Measurements from ENCODE around the genes FOXJ3 and ELOVL1.

DNA sequence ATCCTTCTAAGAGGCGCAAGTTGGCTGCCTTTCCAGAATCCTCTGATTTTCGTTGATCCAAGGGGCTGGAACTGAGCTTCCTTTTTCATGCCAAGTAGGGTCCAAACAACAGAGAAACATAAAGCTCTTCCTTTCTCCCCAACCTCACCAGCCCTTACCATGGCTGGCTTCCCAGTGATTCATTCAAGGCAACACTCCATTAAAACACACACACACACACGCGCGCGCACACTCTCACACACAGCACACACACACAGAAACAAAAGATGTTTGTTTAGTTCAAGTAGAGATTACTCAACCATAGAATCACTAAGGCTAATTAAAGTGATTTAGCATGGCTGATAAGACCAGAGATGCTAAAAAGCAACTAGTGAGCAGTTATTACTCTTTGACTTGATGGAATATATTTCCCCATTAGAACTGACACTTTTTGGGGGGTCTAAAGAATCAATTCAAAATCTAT lies 13.0 kb upstream of the GUCA2A start:
- PRO-cap, 2 experiments, result no peak in any of the 2 experiments

- PRO-cap, 2 experiments, result no peak in any of the 2 experiments
Observed at GRCh38 chr1:42287684-42288240, 47.3 kb downstream of the FOXJ3 start.

DNA sequence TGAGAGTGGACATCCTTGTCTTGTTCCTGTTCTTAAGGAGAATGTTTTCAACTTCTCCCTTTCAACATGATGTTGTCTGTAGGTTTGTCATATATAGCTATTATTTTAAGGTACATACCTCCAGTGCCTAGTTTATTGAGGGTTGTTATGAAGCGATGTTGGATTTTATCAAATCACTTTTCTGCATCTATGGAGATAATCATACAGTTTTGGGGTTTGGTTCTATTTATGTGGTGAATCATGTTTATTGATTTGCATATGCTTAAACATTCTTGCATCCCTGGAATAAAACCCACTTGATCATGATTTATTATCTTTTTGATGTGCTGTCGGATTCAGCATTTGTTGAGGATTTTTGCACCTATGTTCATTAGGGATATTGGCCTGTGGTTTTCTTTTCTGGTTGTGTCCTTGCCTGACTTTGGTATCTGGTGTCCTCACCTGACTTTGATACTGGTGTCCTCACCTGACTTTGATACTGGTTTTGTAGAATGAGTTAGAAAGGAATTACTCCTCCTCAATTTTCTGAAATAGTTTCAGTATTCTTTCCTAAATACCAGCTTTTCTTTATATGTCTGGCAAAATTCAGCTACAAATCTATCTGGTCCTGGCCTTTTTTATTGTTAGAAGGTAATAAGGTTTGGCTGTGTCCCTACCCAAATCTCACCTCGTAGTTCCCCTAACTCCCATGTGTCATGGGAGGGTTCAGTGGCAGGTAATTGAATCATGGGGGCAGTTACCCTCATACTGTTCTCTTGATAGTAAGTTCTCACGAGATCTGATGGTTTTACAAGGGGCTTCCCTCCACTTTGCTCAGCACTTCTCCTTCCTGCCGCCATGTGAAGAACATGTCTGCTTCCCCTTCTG lies 37.5 kb downstream of the FOXJ3 start:
- PRO-cap, 2 experiments, result no peak in any of the 2 experiments

GRCh38 chr1:42334893-42335750 lies at the start of gene FOXJ3:
Gene FOXJ3 (minus strand): TSS chr1:42335235.
- PRO-cap, 2 experiments, result peak in 2 of 2 experiments; most common plus-strand start chr1:42335423 (in 2); most common minus-strand start chr1:42335199 (in 1)

DNA sequence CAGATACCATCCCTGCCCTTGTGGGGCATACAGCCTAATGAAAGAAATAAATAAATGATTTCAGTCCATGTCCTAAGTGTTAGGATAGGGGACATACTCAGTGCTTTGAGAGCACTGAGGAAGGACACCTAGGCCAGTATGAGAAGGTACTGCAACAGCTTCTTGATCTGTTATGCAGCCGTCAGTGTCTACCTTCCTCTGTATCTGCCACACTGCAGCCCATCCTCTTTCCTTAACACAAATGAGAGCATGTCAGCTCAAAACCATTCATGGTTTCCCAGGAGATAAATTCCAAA lies 1.5 kb downstream of the ZMYND12 start:
- PRO-cap, 2 experiments, result no peak in any of the 2 experiments

- PRO-cap, 2 experiments, result no peak in any of the 2 experiments
Observed at GRCh38 chr1:42667321-42667906, 9.2 kb downstream of the PPIH start.

- PRO-cap, 2 experiments, result peak in 1 of 2 experiments; most common plus-strand start chr1:42705502 (in 1)
Observed at GRCh38 chr1:42705303-42705724, 23.1 kb downstream of the YBX1 start.

DNA sequence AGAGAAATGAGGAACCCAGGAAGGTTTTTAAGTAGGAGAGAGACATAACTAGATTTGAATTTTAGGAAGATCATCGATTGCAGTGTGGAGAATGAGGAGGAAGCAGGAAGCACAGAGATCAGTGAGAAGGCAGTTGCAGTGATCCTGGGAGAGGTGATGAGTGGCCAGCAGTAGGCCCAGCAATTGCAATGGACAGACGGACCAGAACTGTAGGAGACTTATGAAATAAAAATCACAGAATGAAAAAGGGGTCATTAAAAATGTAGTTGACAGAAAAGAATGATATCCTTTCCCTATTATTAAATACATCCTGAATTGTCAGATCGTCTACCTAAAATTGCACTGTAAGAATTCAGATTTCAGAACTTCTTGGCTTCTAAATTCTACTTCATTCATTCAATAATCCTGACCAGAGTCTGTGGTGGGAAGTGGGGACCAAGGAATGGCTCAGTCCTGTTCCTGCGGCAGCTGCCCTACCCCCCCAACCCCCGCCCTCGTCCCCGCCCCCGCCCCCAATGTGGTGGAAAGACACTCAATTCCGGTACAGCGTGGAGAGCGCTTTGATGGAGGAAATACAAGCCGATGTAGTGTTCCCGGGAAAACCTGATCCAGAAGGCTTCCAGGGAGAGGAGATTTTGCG lies 35.1 kb downstream of the SLC2A1 start:
- PRO-cap, 2 experiments, result no peak in any of the 2 experiments

DNA sequence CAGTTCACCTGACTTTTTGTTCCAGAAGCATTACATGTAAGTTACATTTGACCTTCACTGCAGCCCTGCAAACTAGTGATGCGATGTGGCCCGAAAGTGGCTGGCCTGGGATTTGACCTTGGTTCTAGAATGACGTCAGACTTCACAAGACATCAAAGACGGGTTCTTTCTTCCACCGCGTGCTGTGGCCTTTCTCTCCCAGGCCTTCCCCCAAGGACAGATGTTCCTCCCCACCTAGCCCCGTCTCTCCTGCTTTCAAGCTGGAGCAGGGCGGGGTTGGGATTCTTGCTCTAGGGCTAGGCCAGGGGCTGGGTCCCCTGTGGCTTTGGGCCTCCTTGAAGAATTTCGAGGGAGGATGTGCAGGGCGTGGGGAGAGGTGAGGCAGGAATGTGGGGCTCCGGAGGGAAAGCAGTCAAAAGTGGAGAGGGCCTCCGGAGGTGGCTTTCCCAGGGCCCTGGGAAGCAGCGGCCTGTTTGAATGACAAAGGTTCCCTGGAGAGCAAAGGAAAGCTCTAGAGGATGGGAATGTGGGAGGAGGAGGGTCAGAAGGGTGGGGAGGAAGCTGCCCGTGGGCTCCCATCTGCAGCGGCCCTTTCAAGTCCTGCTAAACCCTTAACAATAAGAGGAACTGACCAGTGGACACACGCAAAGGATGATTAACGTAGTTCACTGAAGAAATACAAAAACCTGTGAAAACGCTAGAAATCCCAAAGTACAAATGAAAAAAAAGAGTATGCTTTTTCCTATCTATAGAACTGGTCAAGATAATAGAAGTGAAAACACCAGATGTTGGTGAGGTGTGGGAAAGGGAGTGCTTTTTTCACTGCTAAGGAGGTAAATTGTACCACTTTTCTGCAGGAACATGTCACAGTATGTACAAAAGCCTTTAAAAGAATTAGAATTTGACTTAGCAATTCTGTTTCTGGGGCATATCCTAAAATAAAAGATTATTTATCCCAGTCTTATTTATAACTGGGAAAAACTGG lies 50.0 kb upstream of the SLC2A1 start:
- PRO-cap, 2 experiments, result no peak in any of the 2 experiments

DNA sequence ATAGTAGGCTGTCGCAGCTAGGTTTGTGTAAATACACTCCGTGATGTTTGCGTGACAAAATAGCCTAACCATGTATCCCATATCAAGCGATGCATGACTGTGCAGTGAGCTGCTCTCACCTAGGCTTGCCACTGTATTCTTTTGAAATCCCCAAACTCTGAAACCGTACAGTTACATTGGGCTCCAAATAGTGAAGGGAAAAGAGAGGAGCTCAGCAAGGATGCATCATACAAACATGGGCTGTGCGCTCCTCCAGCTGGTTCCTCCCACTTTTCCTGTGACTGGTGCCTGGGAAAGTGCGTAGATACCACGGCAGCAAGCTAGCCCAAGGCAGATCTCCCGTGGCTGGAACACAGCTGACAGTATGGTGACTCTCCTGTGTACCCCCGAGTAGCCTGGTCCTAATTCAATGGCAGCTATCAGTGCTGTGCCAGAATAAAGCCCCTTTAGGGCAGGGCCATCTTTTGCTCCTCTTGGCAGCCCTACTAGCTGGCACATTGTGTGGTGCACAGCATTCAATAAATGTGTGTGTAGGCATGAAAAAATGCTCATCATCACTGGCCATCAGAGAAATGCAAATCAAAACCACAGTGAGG lies 35.5 kb downstream of the CFAP57 start:
- PRO-cap, 2 experiments, result no peak in any of the 2 experiments

DNA sequence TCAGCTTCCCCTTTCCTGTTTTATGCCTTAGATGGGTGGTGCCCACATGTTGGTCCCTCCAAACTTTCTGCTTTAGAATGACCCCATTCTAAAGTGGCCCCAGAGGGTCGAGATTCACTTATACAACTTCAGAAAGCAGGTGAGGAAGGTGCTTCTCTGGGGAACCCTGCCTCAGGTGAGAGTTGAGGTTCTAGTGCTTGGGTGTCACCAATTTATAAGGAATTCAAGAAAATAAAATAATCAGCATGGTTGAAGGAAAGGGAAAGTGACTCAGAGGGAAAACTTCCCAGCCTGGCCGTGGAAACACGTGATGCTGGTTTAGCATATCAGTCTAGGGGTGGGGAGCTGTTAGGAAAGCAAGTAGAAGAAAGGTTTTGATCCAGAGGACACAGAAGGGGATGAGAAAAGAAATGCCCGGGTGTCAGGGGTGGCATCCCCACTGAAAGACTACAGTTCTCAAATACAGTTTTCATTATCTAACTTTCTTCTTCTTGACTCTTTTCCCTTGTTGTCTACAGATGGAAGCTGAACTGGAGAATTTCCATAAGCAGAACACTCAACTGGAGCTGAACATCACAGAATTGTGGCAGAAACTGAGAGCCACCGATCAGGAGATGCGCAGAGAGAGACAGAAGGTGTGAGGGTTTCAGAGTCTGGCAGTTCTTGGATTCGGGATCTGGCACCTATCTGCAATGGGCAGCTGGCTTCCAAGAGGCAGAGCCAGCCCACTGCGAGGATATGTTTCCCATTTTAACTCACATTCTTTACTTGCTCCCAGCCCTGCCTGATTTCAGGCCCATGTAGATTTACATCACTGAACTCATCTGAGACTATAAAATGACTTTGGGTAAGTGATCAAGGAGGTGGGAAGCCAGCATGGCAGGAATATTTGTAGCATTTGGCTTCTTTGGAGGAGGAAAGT lies 37.5 kb upstream of the TMEM125 start:
- PRO-cap, 2 experiments, result no peak in any of the 2 experiments

- PRO-cap, 2 experiments, result no peak in any of the 2 experiments
Observed at GRCh38 chr1:43235719-43236196, 34.0 kb upstream of the TMEM125 start.

- PRO-cap, 2 experiments, result no peak in any of the 2 experiments
Observed at GRCh38 chr1:43250296-43250909, 19.4 kb upstream of the TMEM125 start.

GRCh38 chr1:43274149-43274678 lies 4.4 kb downstream of the TMEM125 start:
- PRO-cap, 2 experiments, result no peak in any of the 2 experiments

GRCh38 chr1:43294275-43294964 lies 6.4 kb upstream of the TIE1 start:
- PRO-cap, 2 experiments, result no peak in any of the 2 experiments

- PRO-cap, 2 experiments, result peak in 2 of 2 experiments; most common minus-strand start chr1:43367036 (in 1)
Observed at GRCh38 chr1:43366730-43367263, 1.0 kb downstream of the ELOVL1 start.

DNA sequence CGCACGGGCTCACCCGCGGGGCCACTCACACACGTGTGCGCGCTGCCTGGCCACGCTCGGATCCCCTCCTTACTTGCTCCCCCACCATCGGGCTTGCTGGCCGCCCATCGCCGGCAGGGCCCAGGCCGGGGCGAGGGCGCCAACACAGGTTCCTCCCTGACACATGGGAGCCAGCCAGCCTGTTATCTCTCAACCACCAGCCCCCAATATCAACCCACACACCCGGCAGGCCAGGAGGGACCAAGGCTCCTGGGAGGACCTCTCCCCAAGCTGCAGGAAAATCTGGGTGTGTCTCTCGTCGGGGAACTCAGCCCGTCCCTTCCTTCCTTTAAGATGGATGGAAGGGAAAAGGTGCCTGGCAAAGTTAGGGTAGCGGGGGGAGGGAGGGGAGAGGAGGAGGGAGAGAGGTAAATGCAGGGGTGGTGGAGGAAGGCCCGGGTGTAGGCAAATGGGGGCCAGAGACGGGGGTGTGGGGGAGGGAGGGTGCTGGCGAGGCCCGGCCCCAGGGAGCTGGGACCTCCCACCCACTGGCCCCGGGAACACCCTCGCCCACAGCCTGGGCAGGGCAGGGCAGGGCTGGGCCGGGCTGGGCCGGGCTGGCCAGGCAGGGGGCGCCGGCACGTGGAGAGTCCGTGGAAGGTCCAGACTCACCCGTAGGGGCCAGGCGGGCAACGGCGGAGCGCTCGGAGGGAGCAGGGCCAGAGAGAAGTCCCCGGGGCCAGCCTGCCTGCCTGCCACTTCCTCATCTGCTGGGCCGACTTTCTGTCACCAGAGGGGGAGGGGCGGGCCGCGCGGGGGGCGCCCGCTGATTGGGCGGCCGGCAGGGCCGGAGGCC lies at the start of gene ELOVL1:
Gene ELOVL1 (minus strand): TSS at position 748 of the 835 bp plus-strand sequence.
- PRO-cap, 2 experiments, result peak in 2 of 2 experiments; most common plus-strand start position 32 of the sequence (in 2); most common minus-strand start position 711 of the sequence (in 2)

DNA sequence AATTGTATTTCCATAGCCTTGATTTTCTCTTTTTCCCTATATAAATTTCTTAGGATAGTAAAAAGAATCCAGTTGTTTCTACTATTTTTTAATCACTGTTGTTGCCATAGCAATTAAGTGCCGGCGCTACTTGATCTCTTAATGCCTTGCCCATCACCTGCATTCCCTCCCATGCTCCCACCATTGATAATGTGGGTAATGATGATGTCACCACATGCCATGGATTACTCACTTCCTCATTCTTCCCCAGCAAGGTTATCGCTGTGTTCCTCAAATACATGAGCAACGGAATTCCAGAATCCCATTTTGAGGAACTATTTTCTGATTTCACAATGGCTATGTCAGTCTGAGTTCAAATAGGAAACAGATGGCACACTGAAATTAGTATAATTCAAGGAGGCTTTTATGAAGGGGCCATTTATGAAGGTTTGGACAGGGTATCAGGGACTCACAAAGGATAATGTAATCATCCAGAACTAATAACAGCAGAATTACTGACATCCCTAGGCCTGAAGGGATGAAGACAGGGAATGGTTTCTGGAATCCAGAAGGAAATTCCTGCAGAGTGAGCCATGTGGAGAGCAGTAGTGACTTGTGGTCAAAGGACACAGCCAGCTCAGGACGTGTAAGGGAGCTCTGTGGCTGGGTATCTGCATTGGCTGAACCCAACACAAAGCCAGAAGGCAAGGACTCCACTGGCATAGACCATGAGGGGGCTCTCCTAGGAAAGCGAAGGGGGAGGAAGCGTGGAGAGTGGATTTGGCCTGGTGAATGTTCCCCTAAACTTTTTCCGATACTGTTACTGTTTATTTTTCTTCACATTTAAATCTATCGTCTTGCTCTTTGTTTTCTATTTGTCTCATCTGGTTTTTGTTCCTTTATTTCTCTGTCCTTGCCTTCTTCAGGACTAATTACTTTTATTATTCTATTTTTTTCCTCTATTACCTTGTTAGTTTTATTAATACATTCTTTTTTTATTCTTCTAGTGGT lies 19.0 kb upstream of the HYI start:
- PRO-cap, 2 experiments, result no peak in any of the 2 experiments

- PRO-cap, 2 experiments, result no peak in any of the 2 experiments
Observed at GRCh38 chr1:43548336-43548960, 17.8 kb downstream of the PTPRF start.

DNA sequence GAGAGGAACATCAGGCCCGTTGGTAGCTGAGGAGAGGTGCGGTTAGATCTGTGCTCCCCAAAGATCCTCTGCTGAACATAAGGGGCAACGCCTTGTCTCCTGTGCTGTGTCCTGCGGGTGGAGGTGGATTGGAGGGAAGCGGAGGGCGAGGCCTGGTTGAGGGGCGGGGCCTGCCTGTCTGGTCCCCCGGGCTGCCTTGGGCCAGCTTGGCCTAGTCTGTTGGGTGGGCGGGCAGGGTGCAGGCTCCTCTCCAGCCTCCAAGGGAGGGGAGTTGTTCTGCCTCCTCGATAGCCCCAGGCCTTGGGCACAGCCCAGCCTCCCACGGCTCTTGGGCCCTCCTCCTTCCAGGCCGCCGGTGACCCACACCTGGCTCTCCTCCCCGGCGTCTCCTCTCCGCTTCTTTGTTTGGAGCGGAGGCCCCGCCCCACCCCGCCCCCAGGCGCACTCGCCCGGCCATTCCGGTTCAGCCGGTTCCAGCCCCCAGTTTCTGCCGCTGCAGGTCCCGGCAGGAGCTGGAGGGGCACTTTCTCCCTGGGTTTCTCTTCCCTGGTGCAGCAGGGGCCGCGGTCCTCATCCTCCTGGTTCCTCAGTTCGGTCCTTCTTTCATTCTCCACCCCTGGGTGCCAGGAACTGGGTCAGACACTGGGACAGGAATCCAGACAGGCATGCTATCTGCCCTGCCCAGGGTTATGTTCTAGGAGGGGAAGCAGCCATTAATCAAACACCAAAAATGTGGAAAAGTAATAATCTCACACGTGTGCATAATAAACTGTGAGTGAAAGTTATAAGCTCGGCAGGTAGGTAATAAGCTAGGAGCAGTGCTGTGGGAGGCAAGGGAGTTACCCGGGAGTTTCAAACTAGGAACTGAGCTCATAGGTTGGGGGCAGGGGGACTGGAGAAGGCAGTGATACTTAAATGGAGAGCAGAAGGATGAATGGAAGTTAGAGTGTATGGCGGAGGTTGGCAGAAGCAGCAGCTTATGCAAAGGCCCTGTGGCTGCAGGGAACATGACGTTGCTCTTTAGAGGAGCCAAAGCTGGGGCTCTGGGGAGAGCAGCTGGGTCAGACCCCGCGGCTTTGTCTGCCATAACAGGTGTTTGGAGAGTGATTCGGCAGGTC lies 19.6 kb downstream of the PTPRF start:
- PRO-cap, 2 experiments, result no peak in any of the 2 experiments

All from monocyte (primary cell).